Bile duct (tissue), 1 donor: ENCODE measurements around a stretch of chr13.

DNA sequence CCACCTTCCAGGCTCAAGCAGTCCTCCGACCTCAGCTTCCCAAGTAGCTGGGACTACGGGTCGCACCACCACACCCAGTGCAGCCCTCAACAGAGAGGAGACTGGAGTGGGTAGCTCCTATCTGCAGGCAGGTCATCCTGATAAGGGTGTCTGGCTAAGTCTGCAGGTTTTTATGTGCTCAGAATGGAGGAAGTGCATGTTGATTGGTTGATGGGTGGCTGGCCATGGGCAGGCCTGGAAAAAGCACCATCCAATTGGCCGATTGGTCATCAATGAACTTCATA, 12.8 kb downstream of the DNAJC15 start:
- PRO-cap, result no peak

GRCh38 chr13:43298324-43298781, 275.0 kb downstream of the DNAJC15 start:
- PRO-cap, result no peak

DNA sequence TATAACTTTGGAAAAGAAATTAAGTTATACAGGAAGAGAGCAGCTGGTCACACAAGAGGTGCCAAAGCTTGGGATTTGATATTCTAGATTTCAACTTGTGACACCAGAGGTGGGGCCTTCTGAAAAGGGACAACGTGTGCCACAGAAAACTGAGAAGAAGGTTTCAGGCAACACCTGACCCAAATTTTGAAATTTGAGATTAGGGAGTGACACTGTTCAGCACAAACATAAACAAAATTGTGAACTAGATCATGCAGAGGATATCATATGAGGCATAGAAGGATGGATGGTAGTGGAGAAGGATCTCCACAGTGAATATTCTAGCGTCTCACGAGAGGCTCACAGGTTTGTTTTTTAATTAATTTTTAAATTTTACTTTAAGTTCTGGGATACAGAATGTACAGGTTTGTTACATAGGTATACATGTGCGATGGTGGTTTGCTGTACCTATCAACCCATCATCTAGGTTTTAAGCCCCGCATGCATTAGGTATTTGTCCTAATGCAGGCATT, 379.6 kb downstream of the ENOX1 start:
- PRO-cap, result no peak

- PRO-cap, result no peak
Observed at GRCh38 chr13:43986146-43986964, 106.7 kb downstream of the LACC1 start.

GRCh38 chr13:44103609-44104330, 57.3 kb downstream of the SMIM2 start:
- PRO-cap, result no peak

- PRO-cap, result no peak
Observed at GRCh38 chr13:44109981-44110734, 50.9 kb downstream of the SMIM2 start.

DNA sequence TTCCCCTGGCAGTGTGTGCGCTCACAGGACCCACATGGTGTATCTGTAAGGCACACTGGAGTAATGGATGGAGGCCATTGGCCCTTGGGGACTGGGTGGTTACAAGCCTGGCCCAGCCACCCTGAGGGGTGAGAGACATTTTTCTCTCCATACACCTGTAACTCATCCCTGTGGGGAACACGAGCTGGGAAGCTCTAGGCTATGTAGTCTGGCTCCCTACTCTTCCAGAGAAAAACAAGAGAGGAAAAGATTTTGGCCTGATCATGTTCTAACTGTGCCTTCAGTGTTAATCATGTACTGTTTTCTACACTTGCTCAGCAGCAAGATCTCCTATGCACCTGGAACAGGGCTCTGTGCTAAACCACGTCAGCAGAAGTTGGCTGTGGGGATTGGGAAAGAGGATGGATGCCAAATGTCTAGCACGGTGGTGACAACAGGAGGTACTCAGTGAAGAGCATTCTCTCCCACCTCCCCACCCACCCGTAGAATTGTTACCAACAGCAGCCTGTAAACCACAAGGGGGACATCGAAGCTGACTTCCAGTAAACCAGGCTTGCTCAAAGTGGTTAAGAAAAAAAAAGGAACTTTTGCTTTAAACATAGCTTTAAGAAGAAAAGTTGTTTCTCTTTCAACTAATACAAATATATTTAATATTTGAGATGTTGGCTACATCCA, 44.2 kb downstream of the SMIM2 start:
- PRO-cap, result no peak

GRCh38 chr13:44117348-44117569, 43.8 kb downstream of the SMIM2 start:
- PRO-cap, result no peak

DNA sequence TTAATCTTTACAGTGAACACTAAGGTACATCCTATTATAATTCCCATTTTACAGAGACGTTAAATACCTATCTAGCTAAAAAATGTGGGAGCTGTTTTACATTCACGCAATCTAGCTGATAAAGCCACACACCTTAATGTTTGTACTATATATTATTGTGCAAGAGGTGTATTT, 18.2 kb downstream of the SMIM2 start:
- PRO-cap, result no peak

GRCh38 chr13:44224267-44224872, 63.3 kb upstream of the SMIM2 start:
- PRO-cap, result no peak

GRCh38 chr13:44263935-44264853, 103.1 kb upstream of the SMIM2 start:
- PRO-cap, result no peak

GRCh38 chr13:44270867-44271586, 102.6 kb upstream of the SERP2 start:
- PRO-cap, result no peak

- PRO-cap, result no peak
Observed at GRCh38 chr13:44278311-44278626, 95.4 kb upstream of the SERP2 start.

DNA sequence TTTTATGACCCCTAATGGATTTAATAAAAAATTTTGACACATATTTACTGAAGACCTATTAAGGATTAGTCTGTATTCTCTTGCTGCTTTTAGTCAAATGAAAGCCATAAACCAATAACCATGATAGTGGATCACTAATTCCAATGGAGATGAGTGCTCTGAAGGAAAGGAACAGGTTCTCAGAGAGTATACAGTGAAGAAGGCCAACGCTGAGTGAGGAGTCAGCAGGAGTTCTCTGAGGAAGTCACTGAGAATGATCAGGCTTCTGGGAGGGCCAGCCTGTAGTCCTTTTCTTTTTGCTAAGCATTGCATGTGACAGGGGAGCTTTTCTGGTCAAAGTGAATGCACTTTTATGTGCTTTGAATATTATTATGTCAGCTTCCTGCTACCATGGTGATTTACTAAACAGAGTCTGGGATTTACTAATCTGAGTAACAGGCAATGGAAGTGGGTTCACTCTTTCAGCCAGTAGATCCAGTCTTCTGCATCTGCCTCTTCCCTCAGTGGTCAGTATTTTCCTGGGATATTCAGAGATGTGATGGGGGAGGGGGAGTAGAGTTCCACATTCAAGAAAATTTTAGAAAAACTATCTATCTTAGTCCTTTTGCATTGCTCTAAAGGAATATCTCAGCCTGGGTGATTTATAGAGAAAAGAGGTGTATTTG, 81.1 kb upstream of the SERP2 start:
- PRO-cap, result unidirectional peak, minus-strand start at position 258 of the sequence

- PRO-cap, result no peak
Observed at GRCh38 chr13:44331760-44332310, 41.8 kb upstream of the SERP2 start.

GRCh38 chr13:44367805-44368241, 5.8 kb upstream of the SERP2 start:
- PRO-cap, result no peak

- PRO-cap, result unidirectional peak, plus-strand start at chr13:44412540
Observed at GRCh38 chr13:44412284-44412666, 38.7 kb downstream of the SERP2 start.

GRCh38 chr13:44508583-44509137, 67.5 kb downstream of the TSC22D1 start:
- PRO-cap, result no peak

GRCh38 chr13:44572941-44573498, 3.1 kb downstream of the TSC22D1 start:
- PRO-cap, result no peak

DNA sequence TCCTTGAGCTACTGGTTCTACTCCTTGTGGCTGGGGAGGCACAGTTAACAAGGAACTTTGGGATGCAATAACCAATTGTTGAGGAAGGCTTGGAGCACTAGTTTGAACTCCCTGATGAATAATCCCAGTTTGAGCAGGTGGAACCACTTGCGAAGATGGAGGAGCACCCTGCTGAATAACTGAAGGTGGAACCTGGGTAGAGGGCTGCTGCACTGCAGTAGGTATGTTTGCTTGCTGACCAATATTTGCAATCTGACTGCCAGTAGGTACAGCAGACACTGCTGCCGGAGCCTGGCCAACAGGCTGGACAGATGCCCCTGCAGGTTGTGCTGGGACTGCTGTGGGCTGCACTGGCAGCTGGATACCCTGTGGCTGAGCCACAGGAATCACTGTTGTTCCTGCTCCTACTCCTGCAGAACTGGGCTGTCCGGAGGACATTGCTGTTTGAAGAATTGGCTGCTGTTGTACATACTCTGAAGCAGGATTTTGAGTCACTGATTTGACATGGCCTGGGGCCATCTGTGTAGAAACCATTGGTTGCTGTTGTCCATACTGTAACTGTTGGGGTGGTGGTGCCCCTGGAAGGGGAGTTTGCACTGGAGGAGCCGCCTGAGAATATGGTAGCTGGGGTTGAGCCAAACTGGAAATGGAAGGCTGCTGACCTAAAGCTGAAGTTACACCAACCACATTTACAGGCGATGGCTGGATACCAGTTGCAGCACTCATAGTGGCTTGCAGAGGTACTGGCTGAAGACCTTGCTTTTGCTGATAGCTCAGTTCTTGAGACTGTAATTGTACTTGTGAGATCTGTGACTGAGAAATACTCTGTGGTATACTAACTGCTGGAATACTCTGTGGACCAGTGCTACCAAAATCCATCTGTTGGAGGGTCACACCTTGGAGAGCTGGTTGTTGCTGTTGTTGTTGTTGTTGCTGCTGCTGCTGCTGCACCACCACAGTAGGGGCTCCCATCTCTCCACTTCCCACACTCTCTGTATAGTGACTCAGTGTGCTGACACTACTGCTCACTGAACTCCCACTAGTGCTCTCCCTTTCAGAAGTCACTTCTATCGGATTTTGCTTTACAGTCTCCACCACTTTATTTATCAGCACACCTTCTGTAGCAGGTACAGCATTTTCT, 2.1 kb downstream of the TSC22D1 start:
- PRO-cap, result no peak